Neural crest cell (in vitro differentiated cells): ENCODE measurements around a stretch of chr21.

GRCh38 chr21:37387848-37388291 lies 21.3 kb downstream of the DYRK1A start:
- PRO-cap = no peak

- PRO-cap = no peak
These were observed 29.7 kb downstream of the DYRK1A start for GRCh38 chr21:37396302-37396635.

GRCh38 chr21:37444839-37445713 lies 78.5 kb downstream of the DYRK1A start:
- PRO-cap = no peak

DNA sequence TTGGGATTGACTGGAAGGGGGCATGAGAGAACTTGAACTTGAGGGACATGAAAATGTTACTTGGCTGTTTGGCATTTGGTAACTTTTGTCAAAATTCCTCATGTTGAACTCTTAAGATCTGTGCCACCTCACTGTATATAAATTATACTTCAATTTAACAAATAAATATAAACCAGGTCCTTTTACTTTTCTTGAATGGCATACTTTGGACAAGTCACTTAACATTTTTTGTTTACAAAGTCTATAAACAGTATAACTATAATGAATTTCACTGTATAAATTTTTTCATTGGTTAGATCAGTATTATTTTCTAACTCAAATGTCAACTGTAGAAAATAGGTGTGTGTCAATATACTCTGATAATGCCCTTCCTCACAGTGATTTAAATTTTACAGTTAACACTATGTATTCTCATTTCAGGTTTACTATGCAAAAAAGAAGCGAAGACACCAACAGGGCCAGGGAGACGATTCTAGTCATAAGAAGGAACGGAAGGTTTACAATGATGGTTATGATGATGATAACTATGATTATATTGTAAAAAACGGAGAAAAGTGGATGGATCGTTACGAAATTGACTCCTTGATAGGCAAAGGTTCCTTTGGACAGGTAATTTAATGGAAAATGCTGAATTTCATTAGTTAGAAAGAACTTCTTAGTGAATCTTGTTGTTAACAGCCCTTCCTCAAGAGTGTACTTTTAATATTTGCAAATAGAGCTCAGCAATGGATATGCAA lies 113.8 kb downstream of the DYRK1A start:
- PRO-cap = no peak

GRCh38 chr21:37510505-37511064 lies 144.0 kb downstream of the DYRK1A start:
- PRO-cap = no peak

DNA sequence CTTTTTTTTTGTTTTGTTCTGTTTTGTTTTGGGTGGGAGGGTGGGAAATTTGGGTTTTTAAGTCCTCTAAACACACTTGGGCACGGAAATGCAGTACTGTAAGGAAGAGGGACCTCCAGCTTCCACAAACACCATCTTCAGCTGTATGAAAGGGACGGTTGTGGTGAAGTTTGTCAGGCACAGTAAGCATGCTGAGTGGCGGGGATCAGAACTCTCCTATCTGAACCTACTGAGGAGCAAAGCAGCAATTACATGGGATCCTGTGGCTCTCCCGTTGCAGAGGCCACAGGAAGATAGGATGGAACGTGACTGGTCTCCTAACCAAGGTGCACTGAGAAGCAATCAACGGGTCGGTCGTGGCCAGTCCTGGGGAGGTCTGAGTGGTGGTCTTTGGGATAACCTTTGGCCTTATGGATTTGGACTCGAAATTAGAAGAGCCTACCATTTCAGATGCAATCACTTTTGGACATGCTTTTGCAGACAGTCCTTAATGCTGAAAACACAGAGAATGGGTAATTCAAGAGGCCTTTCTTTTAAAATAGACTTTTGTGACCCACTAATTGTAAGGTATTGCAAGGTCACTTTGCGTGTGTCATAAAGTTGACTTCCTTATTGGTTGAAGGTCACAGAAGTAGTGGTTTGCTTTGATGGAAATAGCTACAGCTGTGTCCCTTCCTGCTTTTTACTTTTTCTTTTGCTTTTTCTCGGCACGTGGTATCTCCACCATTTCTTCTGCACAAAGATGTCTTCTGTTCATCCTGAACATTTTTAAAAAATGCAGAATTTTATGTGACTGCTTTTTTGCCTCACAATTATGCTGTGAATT lies 146.6 kb downstream of the DYRK1A start:
- PRO-cap = no peak

DNA sequence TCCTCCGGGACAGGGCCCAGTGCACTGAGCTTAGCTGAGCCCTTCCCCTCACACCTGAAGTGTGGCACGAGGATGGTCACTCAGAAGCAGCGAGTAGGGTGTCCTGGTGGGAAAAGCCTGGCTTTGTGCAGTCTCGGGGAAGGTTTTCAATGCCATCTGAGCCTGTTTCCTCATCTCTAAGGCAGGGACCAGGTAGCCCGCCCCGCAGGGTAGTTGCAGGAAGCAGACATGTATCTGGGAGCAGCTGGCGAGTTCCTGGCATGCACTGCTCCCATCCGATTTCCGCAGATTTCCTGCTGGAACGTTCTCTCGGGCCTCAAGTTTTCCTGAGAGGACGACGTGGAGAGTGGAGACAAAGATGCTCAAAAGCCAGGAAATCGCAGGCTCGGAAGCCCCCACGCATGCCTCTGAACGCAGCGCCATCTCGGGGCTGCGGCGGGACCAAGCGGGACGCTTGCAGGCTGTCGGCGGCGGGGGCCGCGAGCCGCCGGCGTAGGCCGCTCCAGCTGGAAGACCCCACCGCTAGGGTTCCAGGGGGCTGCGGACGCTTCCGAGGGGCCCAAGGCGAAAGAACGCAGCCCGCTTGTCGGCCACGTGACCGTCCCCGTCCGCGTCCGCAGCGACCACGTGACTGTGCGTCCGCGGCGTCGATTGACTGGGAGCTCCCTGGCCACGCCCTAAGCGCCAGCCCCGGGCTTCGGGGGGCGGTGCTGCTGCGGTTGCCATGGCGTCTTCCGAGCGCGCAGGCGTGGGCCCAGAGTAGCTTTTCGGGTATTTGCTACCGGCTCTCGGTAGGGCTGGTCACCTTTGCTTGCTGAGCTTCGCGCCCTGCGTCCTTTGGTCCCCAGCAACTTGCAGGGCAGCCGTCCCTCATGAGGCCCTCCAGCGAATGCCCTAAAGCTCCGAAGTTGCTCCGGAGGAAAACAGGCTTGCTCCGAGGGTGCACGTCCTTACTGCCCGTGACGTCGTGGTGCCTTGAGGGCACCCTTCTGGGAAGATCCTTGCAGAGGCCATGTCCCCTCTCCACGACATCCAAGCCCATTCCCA lies 197.0 kb downstream of the DYRK1A start:
- PRO-cap = bidirectional peak, plus-strand start at position 774 of the sequence, minus-strand start at position 570 of the sequence

DNA sequence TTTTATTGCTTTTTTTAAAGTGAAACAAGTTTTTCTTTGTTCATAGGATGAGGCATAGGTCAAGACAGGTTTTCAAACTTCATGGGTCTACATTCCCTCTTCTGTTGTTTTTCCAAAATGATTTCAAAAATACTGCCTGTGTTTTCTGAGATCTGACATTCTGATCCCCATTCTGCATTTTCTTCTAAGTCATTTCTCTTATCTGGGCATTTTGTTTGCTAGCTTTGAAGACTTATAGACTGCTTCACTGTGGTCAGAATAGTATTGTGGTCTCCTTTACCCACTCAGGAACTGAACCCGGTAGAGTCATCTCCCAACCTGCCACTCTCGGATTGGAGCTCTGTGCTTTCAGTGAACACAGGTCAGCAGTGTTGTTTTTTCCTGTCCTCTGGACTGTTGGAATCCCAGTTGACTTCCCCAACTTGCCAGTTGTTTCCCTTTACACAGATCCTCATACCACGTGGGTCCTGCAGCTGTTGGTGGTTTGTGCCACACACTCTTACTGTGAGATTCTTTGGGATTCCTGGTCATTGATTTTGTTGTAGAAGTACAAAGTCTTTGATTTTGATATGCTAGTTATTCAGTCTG lies 214.0 kb downstream of the DYRK1A start:
- PRO-cap = no peak

DNA sequence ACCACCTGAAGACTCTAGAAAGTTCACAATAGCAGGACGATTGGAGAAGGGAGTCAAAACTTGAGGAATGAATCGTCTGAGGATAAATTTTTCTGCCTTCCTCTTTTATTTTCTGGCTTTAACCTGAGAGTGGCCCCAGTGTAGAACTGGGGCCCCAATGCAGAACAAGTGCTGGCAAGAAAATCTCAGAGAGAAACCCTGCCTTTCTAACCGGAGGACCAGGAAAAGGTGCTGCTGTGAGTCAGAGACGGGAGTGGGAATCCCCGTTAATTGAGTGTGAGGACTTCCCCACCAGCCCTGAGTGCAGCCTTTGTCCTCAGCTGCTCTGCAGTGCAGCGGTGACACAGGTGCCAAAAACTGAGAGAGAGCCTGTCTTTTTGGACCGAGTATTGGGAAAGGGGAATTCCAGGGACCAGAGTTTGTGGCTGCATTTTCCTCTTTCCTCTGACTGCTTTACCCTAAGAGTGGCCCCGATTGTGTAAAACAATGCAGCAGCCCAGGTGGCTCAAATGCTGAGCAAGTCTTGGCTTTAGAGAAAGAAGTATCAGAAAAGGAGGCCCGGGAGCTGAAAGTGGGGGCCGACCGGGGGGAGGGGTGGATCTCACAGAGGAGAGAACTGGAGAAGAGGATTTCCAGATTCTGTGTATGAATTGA lies 265.1 kb downstream of the DYRK1A start:
- PRO-cap = unidirectional peak, minus-strand start at position 441 of the sequence

GRCh38 chr21:37751142-37751798 lies 165.0 kb downstream of the KCNJ6 start:
- PRO-cap = no peak

- PRO-cap = no peak
These were observed 70.7 kb downstream of the KCNJ6 start for GRCh38 chr21:37845409-37846034.

- PRO-cap = no peak
These were observed 1.8 kb downstream of the KCNJ6 start for GRCh38 chr21:37914365-37915007.

DNA sequence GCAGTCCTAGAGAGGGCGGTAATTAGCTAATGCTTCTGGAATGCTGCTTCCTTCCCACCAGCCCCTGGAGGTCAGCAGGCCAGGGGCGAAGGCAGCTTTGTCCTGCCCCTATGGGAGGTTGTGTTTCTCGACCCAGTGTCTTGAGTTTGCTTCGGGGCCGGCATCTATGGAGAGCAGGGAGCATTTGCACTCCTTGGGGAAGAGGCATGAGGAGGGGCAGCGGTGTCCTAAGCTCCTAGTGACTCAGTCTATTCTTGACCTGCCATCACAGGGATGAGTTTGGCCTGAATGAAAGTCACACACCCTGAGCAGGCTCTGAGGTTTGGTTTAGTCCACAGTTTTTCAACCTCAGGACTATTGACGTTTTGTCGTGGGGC lies 85.0 kb upstream of the KCNJ15 start:
- PRO-cap = unidirectional peak, plus-strand start at position 149 of the sequence

DNA sequence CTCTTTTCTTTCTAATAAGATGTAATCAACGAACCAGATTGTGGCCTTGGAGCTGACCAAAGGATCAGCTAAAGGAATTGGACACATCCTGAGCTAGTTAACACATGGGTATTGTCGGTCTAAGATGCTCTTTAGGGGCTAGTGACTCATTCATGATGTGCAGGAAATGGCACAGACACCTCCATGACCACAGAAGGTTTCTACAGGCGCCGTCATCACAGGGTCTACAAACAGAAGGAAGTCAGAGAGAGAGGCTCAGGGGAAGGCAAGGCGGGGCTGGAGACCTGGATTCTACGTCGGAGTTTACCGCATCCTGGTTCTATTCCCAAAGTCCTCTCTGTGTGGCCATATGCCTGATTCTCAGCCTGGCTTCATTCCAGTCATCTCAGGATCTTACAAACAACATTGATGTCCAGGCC lies 11.9 kb upstream of the KCNJ15 start:
- PRO-cap = no peak

DNA sequence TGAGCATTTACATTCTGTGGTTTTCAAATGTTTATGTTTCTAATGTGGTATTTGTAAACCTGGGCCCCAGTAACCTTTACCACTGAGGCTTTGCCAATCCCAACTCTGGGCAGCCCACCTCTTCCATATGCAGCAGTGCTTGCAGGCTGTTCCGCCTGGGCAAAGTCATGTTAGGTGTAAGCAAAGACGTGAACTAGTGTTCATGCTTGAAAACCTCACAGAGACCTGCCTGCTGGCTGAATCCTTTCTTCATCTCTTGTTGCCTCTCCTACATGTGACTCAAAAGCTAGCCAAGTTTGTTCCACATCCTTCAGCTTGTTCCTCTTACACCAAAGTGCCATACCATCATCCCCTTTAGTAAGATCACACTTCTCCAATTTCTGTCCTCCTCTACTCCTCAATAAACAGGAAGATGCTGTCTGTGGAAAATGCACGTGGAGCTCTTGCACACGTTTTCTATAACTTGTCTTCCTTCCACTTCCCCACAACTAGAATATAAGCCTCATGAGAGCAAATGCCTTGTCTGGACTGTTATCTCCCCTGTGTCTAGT lies 17.3 kb downstream of the KCNJ15 start:
- PRO-cap = no peak

DNA sequence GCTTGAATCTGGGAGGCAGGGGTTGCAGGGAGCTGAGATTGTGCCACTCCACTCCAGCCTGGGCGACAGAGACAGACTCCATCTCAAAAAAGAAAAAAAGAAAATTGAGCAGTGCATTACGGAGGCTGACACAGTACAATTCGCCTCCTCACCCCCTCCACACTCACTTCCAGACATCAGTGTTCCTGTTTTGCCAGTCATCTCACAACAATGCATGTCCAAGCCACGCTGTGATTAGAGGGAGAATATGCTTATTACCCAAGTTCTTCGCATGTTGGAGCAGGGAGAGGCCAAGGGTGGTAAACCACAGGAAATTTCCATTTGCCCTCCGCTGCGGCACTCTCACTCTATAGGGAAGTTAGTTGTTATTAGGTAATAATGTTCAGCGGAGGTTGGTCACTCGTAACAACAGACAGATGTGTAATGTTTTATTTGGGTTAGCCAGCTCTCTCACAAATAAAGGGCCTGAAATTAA lies 32.9 kb downstream of the KCNJ15 start:
- PRO-cap = no peak

DNA sequence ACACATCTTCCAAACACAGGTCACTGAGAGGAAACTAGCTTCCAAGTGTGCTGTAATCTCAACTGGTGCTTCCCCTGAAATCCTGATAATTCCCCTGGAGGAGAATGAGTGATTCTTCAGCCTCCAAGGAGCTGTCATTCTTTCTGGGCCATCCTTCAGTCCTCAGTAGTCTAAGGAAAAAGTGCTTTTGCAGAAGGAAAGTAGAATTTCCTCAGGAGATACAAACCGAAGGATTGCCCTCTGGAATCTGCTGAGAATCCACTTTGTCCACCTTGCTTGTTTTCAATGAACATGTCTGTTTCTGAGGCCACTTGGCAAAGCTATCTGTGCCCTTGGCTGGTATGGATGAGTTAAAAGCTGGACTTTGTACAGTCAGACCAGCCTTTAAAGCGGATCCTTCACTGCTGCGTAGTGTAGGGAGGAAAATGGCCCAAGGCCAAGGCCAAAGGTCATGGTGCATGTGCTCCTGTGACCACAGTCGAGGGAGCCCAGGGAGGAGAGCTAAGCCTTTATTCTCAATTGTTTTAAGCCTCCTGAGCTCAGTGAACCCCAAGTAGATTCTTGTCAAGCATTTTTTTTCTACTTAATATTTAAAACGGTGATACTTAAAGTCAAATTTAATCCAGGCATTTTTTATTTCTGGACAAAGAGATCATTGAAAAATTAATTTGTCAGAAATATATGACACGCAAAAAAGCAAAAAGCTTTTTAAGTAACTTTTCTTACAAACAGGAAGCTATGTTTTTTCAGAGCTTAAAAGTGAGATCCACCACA lies 36.9 kb downstream of the KCNJ15 start:
- PRO-cap = no peak

DNA sequence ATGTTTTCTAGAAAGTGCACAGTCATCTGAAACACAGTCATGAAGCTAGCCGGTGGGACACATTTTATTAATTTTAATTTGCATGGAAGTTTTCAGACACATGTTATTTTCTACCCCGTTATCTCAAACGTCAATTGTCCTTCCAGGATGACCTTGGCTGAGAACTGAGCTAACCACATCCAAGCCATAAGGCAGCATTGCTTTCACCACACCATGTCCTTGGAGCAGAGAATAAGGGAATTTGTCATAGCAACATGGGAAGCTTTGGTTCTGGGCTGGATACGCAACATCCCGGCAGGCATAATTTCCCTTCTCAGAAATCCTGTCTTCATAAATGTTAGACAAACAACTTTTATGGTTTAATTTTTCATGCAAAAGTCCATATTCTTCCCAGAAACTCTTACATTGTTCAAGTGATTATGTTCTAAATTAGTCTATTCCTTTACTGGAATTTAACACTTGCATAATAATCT lies 51.7 kb downstream of the KCNJ15 start:
- PRO-cap = no peak

GRCh38 chr21:38491495-38492497 lies 6.5 kb downstream of the ERG start:
- PRO-cap = no peak

GRCh38 chr21:38499146-38499712 lies 952 bp upstream of the ERG start:
- PRO-cap = no peak